ENCODE measurements around the gene HAUS8.

- PRO-cap, 3 experiments, result peak in 1 of 3 experiments; most common minus-strand start chr19:16112521 (in 1)
- RAMPAGE, long total RNA, 4 experiments, result no peak in any of the 4 experiments
- RRBS, result no CpG with 5 or more reads among the region's 7 CpGs
Measured at GRCh38 chr19:16112460-16113114, 898 bp downstream of the RAB8A start.

DNA sequence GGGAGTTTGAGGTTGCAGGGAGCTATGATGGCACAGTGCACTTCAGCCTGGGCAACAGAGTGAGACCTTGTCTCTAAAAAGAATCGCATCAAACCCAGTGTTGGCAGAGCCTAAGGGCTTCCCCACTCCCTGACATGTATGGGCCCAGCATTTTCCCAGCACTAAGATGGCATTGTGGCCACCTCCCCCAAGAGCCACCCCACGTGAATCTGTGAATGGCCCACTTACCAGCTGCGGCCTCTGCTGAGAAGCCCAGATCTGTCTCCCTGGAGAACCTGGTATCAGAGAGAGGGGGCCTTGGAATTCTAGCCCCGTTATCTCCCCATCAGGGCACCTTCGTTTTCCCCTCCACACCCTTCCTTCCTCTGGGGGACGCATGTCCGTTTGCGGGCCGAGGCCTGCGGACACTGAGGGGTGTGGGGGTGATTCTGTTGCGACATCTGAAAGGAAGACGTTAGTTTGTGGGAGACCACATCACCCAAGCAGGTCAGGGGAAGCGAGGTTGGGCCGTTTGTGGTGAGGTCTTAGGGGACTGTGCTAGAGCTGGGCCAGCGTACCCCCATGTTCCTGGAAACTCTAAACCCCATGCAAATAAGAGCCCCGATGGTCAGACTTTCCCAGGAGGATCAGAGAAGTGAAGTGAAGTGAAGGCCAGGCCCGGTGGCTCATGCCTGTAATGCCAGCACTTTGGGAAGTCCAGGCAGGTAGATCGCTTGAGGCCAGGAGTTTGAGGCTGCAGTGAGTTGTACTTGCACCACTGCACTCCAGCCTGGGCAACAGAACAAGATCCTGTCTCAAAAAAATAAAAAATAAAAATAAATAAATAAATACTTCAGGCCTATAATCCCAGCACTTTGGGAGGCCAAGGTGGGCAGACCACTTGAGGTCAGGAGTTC lies 3.7 kb upstream of the HSH2D start:
- PRO-cap, 3 experiments, result no peak in any of the 3 experiments
- RAMPAGE, long total RNA, 4 experiments, result no peak in any of the 4 experiments
- RRBS, result no CpG with 5 or more reads among the region's 18 CpGs

GRCh38 chr19:16203175-16203812 lies 5.6 kb downstream of the AP1M1 start:
- PRO-cap, 3 experiments, result no peak in any of the 3 experiments
- RAMPAGE, long total RNA, 4 experiments, result no peak in any of the 4 experiments
- RRBS, result 100% methylated on average over 3 of the region's 18 CpGs

DNA sequence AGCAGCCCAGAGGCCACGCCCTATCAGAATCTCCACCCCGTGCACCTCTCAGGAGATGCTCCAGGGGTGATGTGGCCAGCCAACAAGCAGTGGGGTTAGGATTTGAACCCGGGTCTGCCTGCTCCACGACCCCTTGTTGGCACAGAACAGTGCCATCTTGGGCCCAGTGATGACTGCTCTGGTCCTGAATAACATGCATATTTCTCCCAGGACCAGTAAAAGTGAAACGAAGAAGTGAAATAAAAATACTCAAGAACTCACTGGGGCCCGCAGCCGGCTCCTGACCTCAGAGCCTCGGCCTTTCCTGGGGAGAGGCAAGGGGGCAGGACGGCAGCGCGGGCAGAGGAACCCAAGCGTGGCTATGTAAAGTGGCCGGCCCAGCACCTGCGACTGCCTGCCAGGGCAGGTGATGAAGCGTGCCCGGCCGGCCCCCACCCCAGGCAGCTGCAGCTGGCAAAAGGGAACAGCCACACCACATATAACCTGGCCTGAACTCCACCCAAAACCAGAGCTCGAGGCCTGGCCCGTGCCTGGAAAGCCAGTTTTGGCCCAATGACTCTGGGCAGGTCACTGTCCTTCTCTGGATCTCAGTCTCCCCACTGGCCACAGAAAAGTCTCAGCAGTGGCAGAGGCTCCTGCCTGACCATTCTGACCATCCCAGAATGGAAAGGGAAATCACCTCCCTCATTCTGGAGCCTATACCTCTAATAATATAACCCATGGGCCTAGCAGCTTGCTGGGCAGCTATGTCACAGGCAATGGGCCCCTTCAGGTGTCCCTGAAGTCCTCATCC lies 62.2 kb downstream of the AP1M1 start:
- PRO-cap, 3 experiments, result peak in 3 of 3 experiments; most common plus-strand start position 289 of the sequence (in 1); most common minus-strand start position 174 of the sequence (in 1)
- RAMPAGE, long total RNA, 4 experiments, result no peak in any of the 4 experiments
- RRBS, result 30% methylated on average over 2 of the region's 19 CpGs

DNA sequence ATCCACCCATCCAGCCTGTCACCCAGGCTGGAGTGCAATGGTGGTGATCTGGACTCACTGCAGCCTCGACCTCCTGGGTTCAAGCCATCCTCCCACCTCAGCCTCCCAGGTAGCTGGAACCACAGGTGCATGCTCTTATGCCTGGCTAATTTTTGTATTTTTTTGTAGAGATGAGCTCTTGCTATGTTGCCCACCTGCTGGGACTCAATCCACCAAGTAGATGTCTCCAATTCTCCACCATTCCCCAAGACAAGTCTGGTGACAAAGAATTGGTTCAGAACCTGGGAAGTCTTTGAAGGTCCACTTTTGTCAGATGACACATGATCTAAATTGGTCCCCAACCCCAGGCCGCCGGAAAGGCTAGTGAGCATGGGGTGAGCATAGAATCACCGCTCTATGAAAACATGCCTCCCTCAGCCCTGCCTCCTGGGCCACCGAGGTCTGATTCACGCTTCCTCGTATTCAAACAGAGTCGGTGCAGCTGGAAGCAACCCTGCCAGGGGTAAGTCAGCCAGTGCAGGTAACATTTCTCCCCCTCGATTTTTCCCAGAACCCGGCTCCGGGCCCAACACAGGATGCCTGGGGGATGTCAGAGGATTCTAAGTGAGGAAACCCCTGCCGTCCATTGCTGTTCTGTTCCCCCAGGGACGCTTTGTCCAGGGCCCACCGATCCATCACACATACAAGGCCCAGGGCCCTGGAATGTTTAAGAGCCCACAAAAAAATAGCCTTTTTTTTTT lies 34.0 kb upstream of the KLF2 start:
- PRO-cap, 3 experiments, result no peak in any of the 3 experiments
- RAMPAGE, long total RNA, 4 experiments, result no peak in any of the 4 experiments
- RRBS, result no CpG with 5 or more reads among the region's 14 CpGs

GRCh38 chr19:16362980-16363709 lies 38.5 kb downstream of the KLF2 start:
- PRO-cap, 3 experiments, result no peak in any of the 3 experiments
- RAMPAGE, long total RNA, 4 experiments, result no peak in any of the 4 experiments
- RRBS, result 20% methylated on average over 3 of the region's 18 CpGs

GRCh38 chr19:16404333-16405041 lies 67.3 kb downstream of the EPS15L1 start:
- PRO-cap, 3 experiments, result no peak in any of the 3 experiments
- RAMPAGE, long total RNA, 4 experiments, result no peak in any of the 4 experiments
- RRBS, result 97% methylated on average over 6 of the region's 23 CpGs

GRCh38 chr19:16591008-16591751 lies 19.0 kb upstream of the SLC35E1 start:
- PRO-cap, 3 experiments, result no peak in any of the 3 experiments
- RAMPAGE, long total RNA, 4 experiments, result no peak in any of the 4 experiments
- RRBS, result no CpG with 5 or more reads among the region's 4 CpGs

GRCh38 chr19:16628683-16629714 lies 995 bp upstream of the MED26 start:
- PRO-cap, 3 experiments, result peak in 3 of 3 experiments; most common plus-strand start chr19:16628814 (in 1); most common minus-strand start chr19:16628893 (in 3)
- RAMPAGE, long total RNA, 4 experiments, result no peak in any of the 4 experiments
- RRBS, result 0% methylated on average over 1 of the region's 57 CpGs

- PRO-cap, 3 experiments, result no peak in any of the 3 experiments
- RAMPAGE, long total RNA, 4 experiments, result no peak in any of the 4 experiments
- RRBS, result no CpG with 5 or more reads among the region's 8 CpGs
Measured at GRCh38 chr19:16894159-16894582, 5.4 kb downstream of the F2RL3 start.

GRCh38 chr19:16895787-16896753 lies 7.3 kb downstream of the F2RL3 start:
- PRO-cap, 3 experiments, result peak in 2 of 3 experiments; most common plus-strand start chr19:16896286 (in 2); most common minus-strand start chr19:16896085 (in 1)
- RAMPAGE, long total RNA, 4 experiments, result no peak in any of the 4 experiments
- RRBS, result 4% methylated on average over 16 of the region's 78 CpGs

- PRO-cap, 3 experiments, result peak in 3 of 3 experiments; most common plus-strand start chr19:16897231 (in 2); most common minus-strand start chr19:16896973 (in 2)
- RAMPAGE, long total RNA, 4 experiments, result no peak in any of the 4 experiments
- RRBS, result 4% methylated on average over 1 of the region's 36 CpGs
Measured at GRCh38 chr19:16896754-16897315, 8.0 kb downstream of the F2RL3 start.

DNA sequence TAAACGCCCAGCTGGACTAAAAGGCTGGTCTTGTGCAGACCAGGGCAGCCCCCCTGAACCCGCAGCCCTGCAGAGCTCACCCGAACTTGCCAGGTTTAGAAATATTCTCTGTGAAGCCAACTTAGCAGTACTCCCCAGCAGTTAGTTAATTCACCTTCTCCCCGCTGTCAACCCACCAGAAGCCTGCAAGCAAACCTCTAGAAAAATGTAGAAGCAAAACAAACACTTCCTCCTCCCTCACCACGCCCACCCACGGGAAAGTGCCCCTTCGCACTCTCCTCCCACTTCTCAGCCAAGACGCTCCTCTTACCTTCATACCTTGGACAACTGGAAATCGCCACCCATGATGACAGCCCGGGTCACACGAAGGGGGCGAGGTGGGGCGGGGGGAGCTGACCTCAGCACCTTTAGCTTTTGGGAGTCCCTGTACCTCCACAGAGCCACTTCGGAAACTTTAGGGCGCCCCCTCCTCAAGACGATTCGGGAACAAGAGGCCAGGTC lies 626 bp downstream of the CPAMD8 start:
- PRO-cap, 3 experiments, result peak in 1 of 3 experiments; most common plus-strand start position 271 of the sequence (in 1); most common minus-strand start position 185 of the sequence (in 1)
- RAMPAGE, long total RNA, 4 experiments, result no peak in any of the 4 experiments
- RRBS, result no CpG with 5 or more reads among the region's 17 CpGs

DNA sequence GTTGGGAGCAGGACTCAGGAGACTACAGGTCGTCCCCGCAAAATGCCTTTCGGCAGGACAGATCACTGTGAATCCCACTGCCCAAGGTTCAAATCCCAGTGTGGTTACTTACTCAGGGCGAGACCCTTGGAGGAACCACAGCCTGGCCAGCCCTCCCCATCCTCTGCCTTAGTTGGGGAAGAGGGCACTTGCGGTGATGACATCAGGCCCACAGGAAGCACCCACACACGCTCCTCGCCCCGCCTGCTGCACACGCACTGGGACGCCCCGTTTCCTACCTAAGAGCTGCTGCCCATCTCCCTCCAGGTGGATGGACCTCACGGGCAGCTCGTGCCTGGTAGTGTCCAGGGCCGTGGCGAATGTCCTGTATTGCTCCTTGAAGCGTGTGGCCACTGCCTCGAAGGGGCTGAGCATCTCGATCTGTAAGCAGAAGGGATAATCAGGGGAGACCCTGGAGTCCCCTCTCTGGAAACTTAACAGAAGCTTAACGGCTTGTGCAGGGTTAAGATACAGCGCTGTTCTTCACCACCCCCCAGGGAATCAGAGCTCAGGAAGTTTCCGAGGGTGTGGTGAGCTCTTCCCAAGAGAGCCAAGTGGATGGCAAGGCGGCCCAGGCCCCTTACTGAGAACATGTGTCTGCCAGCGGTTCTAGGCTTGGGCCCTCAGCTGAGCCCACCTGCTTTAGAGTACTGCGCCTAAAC lies 19.5 kb downstream of the HAUS8 start:
- PRO-cap, 3 experiments, result no peak in any of the 3 experiments
- RAMPAGE, long total RNA, 4 experiments, result no peak in any of the 4 experiments
- RRBS, result no CpG with 5 or more reads among the region's 24 CpGs

DNA sequence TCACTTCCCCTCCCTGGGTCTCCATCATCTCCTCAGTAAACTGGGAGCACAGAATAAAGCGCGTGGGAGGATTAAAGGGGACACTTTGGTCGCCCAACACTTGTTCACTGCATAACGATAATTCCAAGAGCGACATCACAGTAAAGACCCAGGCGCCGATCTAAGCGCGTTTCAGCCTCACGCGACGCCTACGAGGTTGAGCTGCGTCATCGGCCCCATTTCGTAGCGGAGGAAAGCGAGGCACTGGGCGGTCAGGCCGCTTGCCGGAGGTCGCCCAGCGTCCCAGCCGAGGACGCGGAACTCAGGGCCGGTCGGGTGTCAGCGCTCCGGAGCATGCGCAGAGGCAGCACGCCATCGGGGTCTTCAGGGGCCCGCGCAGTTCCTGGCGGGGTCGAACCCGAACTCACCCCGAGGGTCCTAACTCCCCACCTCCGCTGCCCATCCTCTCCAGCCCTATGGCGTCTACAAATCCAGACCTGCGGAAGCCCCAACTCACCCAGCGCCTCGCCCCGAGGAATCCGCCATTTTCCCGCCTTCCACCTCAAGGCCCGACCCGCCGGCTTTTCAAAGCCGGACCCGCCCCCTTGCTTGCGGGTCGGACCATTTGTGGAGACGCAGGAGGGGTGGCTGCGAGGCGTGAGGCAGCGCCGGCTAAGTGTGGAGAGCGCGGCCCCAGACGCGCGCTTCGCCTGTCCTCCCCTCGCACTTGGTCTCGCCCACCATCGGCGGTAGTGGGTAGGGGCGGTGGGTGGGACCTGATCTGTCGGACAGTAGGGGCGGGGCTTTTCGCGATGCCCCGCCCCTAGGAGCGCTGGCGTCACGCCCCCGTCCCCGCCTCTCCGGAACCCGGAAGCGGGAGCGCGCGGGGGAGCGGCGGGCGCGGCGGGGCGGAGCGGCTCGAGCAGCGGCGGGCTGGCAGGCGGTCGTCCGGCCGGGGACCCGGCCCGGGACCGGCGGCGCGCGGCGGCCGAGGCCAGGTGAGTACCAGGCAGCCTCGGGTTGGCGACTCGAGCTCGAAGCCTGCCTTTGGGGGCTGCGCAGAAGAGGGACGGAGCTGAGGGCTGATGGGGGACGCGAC lies at the start of gene HAUS8:
Gene HAUS8, minus strand, starts transcription at position 555 of the 1,078 bp plus-strand sequence.
- PRO-cap, 3 experiments, result peak in 3 of 3 experiments; most common plus-strand start position 280 of the sequence (in 2); most common minus-strand start position 162 of the sequence (in 3)
- RAMPAGE, long total RNA, 4 experiments, result start-site peak on the minus strand in 3 of 4 experiments, centred at positions 293 to 558 of the sequence, 7 to 34 reads per replicate
- RRBS, result 1% methylated on average over 30 of the region's 117 CpGs

DNA sequence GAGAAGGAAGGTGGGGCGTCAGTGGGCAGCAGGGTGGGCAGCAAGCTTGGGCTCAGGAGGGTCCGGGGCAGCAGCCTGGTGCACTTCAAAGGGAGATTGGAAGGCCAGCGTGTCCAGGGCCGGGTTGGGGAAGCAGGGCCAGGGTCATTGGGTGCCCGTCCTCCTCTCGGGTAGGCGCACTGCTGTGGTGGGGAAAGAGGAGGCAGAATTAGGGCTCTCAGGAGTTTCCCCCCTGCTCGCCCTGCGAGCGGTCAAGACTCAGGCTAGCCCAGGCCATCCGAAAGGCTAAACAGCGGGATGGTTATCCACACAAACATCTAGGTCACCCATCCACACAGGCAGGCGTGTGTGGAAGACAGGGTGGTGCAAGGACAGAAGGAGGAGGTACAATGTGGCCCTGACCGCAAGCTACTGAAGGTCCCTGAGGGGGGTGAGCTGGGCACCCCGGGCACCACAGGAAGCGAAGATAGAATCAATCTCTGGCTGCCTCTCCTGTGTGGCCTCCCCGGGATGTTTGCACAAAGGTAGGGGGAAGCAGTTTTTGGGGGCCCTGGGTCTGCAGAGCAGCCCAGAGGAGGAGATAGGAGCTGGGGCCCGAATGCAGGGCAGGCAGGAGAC lies 37.7 kb downstream of the MYO9B start:
- PRO-cap, 3 experiments, result no peak in any of the 3 experiments
- RAMPAGE, long total RNA, 4 experiments, result no peak in any of the 4 experiments
- RRBS, result 84% methylated on average over 6 of the region's 18 CpGs

GRCh38 chr19:17114213-17115253 lies 39.0 kb downstream of the MYO9B start:
- PRO-cap, 3 experiments, result no peak in any of the 3 experiments
- RAMPAGE, long total RNA, 4 experiments, result no peak in any of the 4 experiments
- RRBS, result no CpG with 5 or more reads among the region's 27 CpGs

GRCh38 chr19:17149615-17150025 lies 65.5 kb upstream of the USE1 start:
- PRO-cap, 3 experiments, result no peak in any of the 3 experiments
- RAMPAGE, long total RNA, 4 experiments, result no peak in any of the 4 experiments
- RRBS, result no CpG with 5 or more reads among the region's 6 CpGs

- PRO-cap, 3 experiments, result peak in 1 of 3 experiments; most common plus-strand start chr19:17184051 (in 1); most common minus-strand start chr19:17183918 (in 1)
- RAMPAGE, long total RNA, 4 experiments, result no peak in any of the 4 experiments
- RRBS, result no CpG with 5 or more reads among the region's 30 CpGs
Measured at GRCh38 chr19:17183179-17184452, 31.5 kb upstream of the USE1 start.

- PRO-cap, 3 experiments, result no peak in any of the 3 experiments
- RAMPAGE, long total RNA, 4 experiments, result no peak in any of the 4 experiments
- RRBS, result 92% methylated on average over 7 of the region's 24 CpGs
Measured at GRCh38 chr19:17210169-17211004, 4.8 kb upstream of the USE1 start.